ENCODE results near the gene RPS29.

GRCh38 chr14:38251979-38252463, 3.9 kb downstream of the CLEC14A start:
- RRBS, result no CpG with 5 or more reads among the region's 2 CpGs

DNA sequence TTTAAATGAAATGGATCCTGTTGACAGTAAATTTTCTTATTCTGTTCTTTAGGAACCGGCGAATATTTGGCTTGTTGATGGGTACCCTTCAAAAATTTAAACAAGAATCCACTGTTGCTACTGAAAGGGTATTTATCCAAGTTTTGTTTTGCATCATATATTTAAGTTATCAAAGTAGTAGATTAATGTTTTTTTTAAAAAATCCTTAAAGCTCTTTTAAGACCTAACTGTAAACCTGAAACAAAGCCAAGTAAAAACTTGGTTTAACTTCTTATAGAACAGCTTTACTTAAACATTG, 2.7 kb downstream of the PNN start:
- RRBS, result no CpG with 5 or more reads among the region's 2 CpGs

DNA sequence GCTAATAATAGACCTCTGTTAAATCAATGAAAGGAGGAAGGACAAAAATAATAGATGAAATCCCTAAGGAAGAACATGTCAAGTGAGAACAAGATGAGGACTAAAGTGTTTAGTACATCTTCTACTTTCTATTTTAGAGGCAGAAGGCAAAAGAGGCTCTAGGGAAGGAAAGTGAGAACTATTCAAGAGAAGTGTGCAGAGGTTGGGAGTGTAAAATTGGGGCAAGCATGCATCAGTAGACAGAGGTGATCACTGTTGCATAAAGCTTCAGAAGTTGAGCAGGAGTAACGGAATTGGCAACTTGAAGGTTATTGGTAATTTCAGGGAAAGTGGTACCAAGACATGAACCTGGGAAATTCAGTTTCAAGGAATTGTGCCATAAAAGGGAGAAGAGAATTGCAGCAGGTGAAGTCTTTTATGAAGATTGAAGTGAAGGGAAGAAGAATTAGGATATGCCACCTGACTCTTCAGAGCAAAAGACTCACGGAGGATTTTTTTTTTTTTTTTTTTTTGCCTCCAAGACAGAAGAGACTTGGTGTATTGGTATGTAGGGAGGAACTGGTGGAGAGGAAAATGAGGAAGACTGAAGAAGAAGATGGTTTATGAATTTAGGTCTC, 57.1 kb upstream of the FBXO33 start:
- RRBS, result no CpG with 5 or more reads among the region's 2 CpGs

- RRBS, result no CpG with 5 or more reads among the region's 3 CpGs
Observed at GRCh38 chr14:40740960-40741249, 865.8 kb upstream of the LRFN5 start.

GRCh38 chr14:41605169-41605749, 1.4 kb upstream of the LRFN5 start:
- RRBS, result 20% methylated on average over 6 of the region's 27 CpGs

DNA sequence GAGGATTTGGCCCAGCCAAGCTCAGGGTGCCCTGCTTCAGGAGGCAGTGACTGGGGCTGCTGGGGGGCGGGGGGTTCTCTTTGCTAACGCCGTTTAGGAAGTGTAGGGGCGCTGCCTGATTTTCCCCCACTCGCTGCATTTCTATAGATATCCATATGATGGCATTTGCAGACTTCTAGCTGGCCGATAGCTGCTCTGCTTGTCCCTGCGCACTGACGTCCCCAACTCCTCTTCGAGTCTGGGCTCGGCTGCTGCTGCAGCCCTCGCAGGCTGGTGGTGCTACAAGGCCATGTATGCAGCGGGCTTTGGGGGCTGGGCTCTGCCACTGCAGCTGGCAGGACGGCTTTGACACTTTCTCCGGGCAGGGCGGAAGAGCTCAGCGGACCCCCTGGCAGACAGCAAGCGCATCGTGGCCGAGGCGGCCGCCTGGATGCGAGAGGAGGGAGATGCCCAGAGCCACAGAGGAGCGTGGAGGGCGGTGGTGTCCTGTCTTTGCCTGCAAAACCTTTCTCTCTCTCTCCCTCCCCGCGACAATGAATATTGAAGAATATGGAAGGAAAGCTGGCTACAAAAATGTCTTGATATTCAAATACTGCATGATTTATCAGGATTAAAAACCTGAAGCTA, 3.2 kb downstream of the LRFN5 start:
- RRBS, result no CpG with 5 or more reads among the region's 26 CpGs

- RRBS, result no CpG with 5 or more reads among the region's 23 CpGs
Observed at GRCh38 chr14:45134565-45135254, 429 bp upstream of the FKBP3 start.

- RRBS, result no CpG with 5 or more reads among the region's 3 CpGs
Observed at GRCh38 chr14:45211450-45212196, 41.4 kb downstream of the MIS18BP1 start.

DNA sequence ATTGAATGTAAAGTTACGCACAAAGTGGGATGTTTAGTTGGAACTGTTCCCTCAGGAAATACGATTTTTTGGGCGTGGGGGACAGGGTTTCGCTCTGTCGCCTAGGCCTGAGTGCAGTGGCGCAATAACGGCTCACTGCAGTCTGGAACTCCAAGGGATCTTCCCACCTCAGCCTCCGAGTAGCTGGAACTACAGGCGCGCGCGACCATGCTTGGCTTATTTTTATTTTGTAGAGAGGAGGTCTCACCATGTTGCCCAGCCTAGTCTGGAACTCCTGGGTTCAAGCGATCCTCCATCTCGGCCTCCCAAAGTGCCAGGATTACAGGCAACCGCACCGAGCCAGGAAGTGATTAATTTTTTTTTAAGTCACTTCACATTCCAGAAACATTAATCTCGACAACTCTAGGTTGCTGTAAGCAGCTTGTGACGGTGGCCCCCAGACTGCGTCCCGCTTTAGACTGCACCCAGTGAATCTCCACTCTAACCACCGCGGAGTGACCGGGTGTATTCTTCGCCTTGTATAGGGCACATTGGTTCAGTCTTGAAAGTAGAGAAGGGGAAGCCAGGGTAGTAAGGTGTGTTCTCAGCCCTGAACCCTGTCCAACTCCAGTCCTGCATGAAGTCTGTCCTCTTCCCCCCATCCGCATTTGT, 846 bp upstream of the MIS18BP1 start:
- RRBS, result no CpG with 5 or more reads among the region's 25 CpGs

DNA sequence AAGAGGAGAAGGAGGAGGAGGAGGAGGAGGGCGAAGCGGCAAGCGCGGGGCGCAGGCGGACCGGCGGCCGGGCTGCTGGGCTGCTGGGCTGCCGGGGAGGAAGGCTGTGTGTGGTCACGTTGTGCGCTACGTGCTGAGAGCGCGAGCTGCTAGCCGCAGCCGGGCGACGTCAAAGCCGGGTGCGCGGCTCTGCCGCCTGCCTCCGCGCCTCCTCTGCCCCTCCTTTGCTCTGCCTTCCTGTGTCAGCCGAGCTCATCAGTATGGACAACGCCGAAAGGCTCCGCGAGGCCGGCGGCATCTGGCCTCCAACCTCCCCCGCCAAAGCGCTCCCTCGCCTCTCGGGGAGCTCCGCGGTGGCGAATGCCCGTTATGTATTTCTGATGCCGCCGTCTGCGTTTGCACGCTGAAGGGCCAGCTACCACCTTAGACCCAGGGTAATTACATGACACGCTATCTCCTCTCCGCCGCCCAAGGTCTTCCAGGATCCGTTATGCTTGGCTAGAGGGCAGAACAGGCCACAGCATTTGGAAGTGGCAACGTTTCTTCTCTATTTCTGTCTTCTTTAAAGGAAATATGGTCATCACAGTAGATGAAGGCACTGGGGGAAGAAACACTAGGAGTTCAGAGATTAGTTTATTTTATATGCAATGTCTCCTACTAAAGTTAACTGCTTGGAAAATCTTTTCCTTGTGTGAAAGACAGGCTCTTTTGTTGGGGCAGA, 739 bp upstream of the MDGA2 start:
- RRBS, result 1% methylated on average over 19 of the region's 49 CpGs

DNA sequence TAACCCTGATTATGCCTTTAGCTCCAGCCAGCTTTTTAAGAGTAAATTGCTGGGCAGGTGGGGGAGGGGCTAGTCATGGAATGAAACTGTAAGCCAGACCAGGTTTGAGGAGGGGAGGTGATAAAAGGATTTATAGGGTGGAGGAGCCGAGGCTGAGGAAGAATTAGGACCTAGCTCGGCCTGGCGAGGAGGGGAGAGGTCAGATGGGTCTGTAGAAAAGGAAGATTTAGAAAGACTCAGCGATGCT, 583.8 kb upstream of the MDGA2 start:
- RRBS, result no CpG with 5 or more reads among the region's 4 CpGs

DNA sequence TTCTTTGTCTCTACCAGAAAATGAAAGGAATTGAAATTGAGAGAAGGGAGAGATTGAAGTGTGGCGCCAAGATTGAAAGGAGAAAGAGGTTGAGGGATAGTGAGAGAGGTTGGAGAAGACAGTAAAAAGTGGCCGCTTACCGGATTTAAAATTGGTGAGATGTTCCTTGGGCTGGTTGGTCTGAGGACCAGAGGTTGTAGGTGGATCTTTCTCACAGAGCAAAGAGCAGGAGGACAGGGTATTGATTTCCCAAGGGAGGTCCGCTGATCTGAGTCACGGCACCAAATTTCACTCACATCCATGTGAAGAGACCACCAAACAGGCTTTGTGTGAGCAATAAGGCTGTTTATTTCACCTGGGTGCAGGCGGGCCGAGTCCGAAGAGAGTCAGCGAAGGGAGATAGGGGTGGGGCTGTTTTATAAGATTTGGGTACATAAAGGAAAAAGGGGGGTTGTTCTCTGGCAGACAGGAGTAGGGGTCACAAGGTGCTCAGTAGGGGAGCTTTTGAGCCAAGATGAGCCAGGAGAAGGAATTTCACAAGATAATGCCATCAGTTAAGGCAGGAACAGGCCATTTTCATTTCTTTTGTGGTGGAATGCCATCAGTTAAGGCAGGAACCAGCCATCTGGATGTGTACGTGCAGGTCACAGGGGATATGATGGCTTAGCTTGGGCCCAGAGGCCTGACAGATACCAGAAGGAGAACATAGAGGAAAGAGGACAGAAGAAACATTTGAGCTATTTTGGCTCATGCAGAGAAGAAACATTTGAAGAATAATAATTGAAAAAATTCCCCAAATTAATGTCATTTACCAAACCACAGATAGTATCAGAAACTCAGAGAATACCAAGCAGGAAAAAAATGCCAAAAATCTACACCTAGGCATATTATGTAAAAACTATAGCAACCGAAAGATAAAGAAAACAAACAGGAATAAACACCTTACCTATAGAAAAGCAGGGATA, 585.1 kb upstream of the MDGA2 start:
- RRBS, result no CpG with 5 or more reads among the region's 11 CpGs

GRCh38 chr14:49581099-49582006, 4.8 kb downstream of the RPS29 start:
- RRBS, result no CpG with 5 or more reads among the region's 10 CpGs

GRCh38 chr14:49582574-49583417, 3.4 kb downstream of the RPS29 start:
- RRBS, result no CpG with 5 or more reads among the region's 9 CpGs

- RRBS, result 2% methylated on average over 6 of the region's 41 CpGs
Observed at GRCh38 chr14:49585738-49586481, at the start of gene RPS29. TSS of gene RPS29 (minus strand) at chr14:49586380.

DNA sequence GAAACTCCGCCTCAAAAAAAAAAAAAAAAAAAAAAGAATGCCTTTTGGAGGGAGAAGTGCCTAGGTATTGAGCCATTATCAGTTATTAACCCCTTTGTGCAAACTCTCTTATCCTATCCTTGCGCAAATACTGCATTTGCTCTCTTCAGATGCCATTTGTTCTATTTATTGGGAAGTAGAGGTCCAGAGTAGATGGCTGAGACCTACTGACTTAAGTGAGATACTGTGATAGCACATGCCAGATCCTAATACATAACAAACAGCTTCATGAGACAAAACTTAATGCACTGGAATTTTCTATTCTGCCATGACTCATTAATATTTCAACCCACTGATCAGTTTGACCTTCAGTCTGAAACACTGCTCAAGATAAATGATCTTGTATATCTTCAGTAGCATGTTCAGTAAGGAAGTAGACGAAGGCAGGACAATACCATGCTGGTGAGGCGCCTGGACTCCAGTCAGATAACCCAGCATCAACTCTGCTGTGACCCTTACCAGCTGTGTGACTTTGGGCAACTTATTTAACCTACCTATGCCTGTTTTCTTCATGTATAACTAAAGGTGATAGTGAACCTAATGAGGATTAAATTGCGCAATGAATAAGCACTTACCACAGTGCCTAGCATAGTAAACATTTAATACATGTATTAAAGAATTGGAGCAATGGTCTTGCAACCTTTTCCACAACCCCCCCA, 5.7 kb upstream of the DNAAF2 start:
- RRBS, result no CpG with 5 or more reads among the region's 5 CpGs

DNA sequence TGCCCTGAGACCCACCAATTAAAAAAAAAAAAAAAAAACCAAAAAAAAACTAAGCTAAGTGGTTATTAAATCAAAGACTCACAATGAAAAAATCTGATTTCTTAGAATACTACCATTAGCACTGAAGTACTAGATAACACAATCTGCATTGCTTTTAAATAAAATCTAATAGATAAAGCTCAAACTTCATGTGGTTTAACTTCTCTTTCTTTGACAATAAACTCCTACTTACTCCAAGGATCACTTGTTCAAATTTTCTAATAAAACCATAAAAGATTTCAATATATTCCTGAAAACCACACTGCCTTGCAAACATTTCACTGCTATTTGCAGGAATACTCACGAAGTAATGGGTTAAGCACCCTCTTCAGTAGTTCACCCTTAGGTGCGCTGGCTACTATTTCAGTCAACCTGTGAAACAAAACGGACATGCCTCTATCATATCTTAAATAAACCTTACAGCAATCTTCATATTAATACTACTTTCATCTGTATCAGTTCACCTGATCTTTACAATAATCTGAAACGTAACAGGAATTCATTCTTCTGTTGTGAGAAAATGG, 14.7 kb downstream of the NEMF start:
- RRBS, result no CpG with 5 or more reads among the region's 4 CpGs

DNA sequence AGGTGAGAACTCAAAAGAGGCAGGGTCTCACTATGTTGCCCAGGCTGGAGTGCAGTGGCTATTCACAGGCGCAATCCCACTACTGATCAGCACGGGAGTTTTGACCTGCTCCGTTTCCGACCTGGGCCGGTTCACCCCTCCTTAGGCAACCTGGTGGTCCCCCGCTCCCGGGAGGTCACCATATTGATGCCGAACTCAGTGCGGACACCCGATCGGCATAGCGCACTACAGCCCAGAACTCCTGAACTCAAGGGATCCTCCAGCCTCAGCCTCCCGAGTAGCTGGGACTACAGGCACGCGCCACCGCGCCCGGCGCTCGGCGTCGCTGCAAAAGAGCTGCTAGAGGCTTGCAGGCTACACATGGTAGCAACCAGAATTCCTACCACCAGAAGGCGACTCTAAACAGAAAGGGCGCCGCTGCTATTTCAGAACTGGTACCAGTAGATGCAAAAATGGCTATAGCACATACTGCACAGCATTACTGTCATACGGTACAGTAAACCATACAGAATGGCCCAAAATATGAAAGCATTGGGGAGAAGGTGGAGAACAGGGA, 1.1 kb upstream of the NEMF start:
- RRBS, result no CpG with 5 or more reads among the region's 26 CpGs

Data from HTR-8/SVneo (cell line).